Hepatocyte (in vitro differentiated cells and primary cell): ENCODE measurements around the genes TEX13C and GPR119.

DNA sequence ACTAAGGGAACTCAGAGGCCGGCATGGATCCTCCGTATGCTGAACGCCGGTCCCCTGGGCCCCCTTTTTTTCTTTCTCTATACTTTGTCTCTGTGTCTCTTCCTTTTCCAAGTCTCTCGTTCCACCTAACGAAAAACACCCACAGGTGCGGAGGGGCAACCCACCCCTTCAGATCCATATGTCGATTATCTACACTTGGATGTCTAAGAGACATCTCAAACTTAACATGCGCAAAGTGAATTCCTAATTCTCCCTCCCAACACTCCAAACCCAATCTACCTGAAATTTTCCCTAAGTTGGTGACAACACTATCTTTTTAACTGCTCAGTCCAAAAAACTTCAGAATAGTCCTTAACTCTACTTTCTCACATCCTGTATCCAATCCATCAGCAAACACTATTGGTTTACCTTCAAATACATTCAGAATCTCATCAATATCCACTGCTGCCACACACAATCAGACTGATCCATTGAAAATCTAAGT, 52.3 kb downstream of the THOC2 start:
- RAMPAGE, long total RNA, result no peak
- RRBS, result no CpG with 5 or more reads among the region's 9 CpGs

- RAMPAGE, long total RNA, result no peak
- RRBS, result no CpG with 5 or more reads among the region's 12 CpGs
Observed at GRCh38 chrX:123731649-123731902, 1.3 kb downstream of the THOC2 start.

- RAMPAGE, long total RNA, result no peak
- RRBS, result no CpG with 5 or more reads among the region's 10 CpGs
Observed at GRCh38 chrX:123788071-123788421, 55.2 kb upstream of the THOC2 start.

DNA sequence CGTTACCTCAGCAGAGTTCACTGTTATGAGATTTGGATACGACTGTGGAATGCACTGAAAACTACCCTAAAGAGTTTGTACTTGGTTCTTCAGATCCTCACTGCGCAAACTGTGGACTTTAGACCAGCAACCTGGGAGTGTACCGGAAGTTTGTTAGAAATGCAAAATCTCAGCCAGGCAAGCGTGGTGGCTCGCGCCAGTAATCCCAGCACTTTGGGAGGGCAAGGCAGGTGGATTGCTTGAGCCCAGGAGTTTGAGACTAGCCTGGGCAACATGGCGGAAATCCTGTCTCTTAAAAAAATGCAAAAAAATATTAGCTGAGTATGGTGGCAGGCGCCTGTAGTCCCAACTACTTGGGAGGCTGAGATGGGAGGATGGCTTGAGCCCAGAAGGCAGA, 9.5 kb upstream of the STAG2 start:
- RAMPAGE, long total RNA, result no peak
- RRBS, result no CpG with 5 or more reads among the region's 9 CpGs

- RAMPAGE, long total RNA, result no peak
- RRBS, result no CpG with 5 or more reads among the region's 19 CpGs
Observed at GRCh38 chrX:125319635-125320101, at the start of gene TEX13C. TSS of gene TEX13C (plus strand) at chrX:125319871.

DNA sequence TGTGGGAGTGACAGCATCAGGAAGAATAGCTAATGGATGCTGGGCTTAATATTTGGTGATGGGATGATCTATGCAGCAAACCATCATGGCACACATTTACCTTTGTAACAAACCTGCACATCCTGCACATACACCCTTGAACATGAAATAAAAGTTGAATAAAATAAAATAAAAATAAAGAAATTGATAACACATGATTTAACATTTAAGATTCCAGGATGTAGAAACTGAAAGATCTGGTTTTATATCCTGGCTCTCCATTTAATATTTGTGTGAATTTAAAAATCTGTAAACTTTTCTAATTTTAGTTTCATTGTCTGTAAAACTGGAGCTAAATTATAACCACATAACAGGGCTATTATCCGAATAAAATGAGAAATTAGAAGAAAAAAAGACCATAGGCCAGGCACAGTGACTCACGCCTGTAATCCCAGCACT, 397.5 kb downstream of the ACTRT1 start:
- RAMPAGE, long total RNA, result no peak
- RRBS, result no CpG with 5 or more reads among the region's 2 CpGs

DNA sequence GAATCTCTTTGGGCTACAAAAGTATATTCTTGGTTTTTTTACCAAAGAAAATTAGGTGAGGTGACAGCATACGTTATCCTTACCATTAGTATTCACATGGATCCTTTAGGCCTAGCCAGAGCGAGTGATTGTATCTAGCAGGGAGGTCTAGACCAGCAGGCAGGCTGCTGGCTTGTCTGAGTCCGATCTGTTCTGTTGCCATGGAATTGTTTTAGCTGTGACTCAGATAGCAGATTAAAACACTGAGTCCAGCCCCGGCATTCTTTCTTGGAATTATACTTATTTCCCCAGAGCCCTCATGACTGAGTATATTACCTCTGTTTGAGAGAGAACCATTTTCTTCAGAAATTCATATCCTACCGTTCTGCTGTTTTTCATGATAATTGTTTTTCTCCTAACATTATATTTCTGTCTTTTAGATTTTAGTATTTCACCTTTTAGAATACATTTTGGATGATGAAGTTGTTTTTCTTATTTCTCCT, 37.4 kb downstream of the OCRL start:
- RAMPAGE, long total RNA, result no peak
- RRBS, result no CpG with 5 or more reads among the region's 5 CpGs

- RAMPAGE, long total RNA, result no peak
- RRBS, result no CpG with 5 or more reads among the region's 3 CpGs
Observed at GRCh38 chrX:129921111-129921508, 15.1 kb downstream of the UTP14A start.

DNA sequence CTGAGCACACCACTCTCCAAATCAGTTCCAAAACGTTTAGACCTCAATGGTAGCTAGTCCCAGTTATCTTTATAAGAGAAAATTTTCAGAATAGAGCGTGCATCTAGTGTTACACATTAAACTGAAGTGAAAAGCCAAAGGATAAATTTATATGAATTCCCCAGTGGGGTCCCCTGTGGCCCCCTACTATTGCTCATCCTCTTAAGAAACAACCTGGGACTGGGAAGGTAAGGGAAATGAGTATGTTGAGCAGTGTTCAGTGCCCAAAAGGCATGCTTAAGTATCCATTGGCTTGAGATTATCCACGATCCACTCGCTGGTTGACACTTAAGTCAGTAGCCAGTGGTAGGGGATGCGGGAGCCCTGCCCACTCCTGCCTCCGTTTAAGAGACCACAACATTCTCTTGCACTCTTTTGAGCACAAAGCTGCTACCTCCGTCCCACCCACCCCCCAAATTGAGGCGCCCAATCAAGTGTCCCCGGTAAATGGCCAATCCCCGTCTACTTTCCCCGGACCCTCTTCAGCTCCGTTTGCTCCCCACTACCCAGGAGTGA, 24.9 kb downstream of the UTP14A start:
- RAMPAGE, long total RNA, result no peak
- RRBS, result no CpG with 5 or more reads among the region's 12 CpGs

DNA sequence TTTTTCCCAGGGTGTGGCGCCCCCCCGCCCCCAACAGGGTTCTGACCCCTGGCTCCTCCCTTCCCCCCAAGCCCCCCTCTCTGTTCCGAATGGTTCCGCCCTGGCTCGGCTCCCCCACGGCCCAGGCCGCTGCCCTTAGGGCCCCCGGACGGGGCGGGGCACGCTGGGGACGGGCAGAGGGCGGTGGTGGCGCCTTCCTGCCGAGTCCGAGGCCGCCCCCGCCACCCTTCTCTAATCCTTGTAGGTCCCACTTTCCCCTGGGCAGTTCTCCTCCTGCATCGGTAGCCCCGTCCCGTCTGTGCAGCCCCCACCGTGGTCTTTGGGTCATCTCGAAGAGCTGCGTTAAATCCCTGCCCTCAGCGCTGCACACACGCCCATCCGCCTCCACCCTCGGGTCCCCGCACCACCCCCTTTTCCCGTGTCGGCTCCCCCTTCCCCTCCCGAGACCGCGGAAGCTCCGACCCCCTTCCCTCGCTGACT, 25.6 kb downstream of the UTP14A start:
- RAMPAGE, long total RNA, result no peak
- RRBS, result no CpG with 5 or more reads among the region's 36 CpGs

GRCh38 chrX:129979067-129979564, 3.3 kb upstream of the BCORL1 start:
- RAMPAGE, long total RNA, result no peak
- RRBS, result no CpG with 5 or more reads among the region's 15 CpGs

- RAMPAGE, long total RNA, result no peak
- RRBS, result no CpG with 5 or more reads among the region's 8 CpGs
Observed at GRCh38 chrX:130174147-130174611, 2.4 kb downstream of the RAB33A start.

- RAMPAGE, long total RNA, result no peak
- RRBS, result no CpG with 5 or more reads among the region's 4 CpGs
Observed at GRCh38 chrX:130385498-130385927, at the start of gene GPR119. TSS of gene GPR119 (minus strand) at chrX:130385674.

DNA sequence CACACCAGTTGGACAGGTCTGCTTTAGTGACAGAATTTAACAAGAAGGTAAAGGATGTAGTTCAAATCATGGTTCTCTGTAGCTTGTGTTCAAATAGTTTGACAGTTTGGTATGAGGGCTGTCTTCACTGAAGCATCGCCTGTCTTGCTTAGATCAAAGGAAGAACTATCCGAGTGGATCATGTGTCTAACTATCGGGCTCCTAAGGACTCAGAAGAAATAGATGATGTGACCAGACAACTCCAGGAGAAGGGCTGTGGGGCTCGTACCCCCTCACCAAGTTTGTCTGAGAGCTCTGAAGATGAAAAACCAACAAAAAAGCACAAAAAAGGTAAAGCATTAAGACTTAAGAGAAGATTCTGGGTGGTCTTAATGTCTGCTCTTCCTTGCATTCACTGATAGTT, 9.4 kb downstream of the RBMX2 start:
- RAMPAGE, long total RNA, result no peak
- RRBS, result no CpG with 5 or more reads among the region's 4 CpGs

DNA sequence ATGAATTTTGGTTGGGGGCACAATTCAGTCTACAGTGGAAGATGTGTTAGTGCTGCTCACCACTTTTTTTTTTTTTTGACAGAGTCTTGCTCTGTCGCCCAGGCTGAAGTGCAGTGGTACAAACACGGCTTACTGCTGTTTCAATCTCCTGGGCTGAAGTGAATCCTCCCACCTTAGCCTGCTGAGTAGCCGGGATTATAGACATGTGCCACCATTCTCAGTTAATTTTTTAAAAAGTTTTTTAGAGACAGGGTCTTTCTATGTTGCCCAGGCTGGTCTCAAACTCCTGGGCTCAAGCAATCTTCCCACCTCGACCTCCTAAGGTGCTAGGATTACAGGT, 162.4 kb downstream of the RBMX2 start:
- RAMPAGE, long total RNA, result no peak
- RRBS, result no CpG with 5 or more reads among the region's 4 CpGs

GRCh38 chrX:130887067-130887810, 15.8 kb downstream of the ENOX2 start:
- RAMPAGE, long total RNA, result no peak
- RRBS, result no CpG with 5 or more reads among the region's 9 CpGs

GRCh38 chrX:131812669-131813525, 210.2 kb upstream of the STK26 start:
- RAMPAGE, long total RNA, result no peak
- RRBS, result no CpG with 5 or more reads among the region's 10 CpGs

- RAMPAGE, long total RNA, result no peak
- RRBS, result no CpG with 5 or more reads among the region's 3 CpGs
Observed at GRCh38 chrX:131828061-131828417, 195.1 kb upstream of the STK26 start.

- RAMPAGE, long total RNA, result no peak
- RRBS, result no CpG with 5 or more reads among the region's 1 CpG
Observed at GRCh38 chrX:132074919-132075796, 52.1 kb downstream of the STK26 start.

DNA sequence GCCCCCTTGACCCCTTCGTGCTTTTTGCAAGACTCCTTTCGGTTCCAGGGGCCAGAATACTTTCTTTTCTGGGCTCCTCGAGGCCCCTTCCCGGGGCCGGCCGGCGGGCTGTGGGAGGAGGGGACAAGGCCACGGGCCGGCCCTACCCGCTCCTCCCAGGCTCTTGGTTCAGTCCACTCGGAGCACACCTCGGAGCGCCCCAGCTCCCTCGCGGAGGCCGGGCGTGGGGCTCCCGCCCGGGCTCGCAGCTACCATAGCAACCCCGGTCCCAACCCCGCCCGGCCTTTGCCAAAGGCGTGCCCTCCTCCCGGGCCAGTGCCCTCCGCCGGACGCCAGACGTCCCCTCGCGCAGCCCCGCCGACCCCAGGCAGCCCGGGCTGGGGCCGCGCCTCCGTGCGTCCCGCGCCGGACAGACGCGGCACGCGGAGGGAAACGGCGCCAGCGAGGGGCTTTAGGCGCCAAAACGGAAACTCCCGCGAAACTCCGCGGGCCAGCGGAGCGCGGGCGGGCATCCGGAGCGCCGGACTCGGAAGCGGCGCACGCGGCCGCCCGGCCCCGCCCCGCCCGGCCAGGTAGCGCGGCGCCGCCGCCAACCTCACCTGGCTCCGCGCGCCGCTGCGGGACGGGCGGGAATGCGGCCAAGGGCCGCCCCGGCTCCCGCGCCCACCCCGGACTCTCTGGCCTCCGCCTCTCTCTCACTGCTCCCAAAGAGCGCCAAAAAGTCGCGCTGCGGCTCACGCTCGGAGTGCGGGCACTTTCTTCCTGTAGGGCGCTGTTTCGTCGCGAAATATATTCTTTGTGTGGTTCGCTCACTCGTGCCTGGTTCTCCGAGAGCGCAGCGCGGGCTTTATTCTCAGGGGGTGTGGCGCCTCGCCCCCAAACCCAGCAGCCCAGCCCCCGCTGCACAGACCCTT, 634 bp upstream of the MBNL3 start:
- RAMPAGE, long total RNA, result start-site peak on the minus strand centred at position 788 of the sequence, 166 bp wide, 71 and 42 reads in 2 replicates
- RRBS, result 12% methylated on average over 34 of the region's 110 CpGs